Endodermal cell (in vitro differentiated cells): ENCODE results near the genes ZRANB3 and LCT.

GRCh38 chr2:132415155-132415749 lies 1.4 kb upstream of the GPR39 start:
- PRO-cap, result no peak

GRCh38 chr2:132493241-132494033 lies 76.8 kb downstream of the GPR39 start:
- PRO-cap, result no peak

DNA sequence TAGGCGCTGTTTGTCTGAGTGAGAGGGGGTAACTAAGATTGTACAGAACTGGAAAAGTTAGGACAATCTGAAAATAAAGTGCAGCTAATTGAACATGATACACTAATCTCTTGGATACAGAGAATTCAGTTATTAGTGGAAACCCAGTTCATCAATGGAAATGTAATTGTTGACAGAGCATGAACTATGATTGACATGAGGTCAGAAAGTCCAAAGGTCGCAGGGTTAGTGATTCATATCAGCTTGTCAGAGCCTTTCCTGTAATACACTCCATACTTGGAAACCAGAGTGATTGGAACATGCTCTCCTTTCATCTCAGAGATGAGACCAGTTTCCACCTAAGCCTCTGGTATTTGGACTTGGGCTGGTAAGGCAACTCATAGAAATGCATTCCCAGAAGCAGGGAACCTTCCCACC lies 8.4 kb upstream of the NCKAP5 start:
- PRO-cap, result no peak

DNA sequence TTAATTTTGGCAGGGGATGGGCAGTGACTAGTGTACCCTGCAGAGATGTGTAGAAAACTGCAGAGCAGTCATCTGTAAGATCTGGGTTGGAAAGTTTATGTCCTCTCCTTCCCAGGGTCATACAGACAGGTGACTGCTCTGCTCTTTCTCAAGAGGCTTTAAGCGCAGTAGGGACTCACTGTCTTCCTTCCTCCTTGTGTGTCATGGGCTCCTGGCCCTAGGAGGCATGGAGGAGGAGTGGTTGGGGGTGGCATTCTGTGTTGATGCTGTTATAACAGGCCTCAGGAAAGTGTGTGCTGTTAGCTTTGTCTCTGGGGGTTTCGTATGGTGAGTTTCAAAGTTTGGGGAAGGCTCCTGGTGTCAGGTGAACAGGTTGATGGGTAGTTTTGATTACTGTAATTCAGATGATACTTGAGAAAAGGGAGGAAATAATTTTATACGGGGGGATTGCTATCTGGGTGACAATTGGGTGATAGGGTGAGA lies 130.5 kb upstream of the MGAT5 start:
- PRO-cap, result no peak

DNA sequence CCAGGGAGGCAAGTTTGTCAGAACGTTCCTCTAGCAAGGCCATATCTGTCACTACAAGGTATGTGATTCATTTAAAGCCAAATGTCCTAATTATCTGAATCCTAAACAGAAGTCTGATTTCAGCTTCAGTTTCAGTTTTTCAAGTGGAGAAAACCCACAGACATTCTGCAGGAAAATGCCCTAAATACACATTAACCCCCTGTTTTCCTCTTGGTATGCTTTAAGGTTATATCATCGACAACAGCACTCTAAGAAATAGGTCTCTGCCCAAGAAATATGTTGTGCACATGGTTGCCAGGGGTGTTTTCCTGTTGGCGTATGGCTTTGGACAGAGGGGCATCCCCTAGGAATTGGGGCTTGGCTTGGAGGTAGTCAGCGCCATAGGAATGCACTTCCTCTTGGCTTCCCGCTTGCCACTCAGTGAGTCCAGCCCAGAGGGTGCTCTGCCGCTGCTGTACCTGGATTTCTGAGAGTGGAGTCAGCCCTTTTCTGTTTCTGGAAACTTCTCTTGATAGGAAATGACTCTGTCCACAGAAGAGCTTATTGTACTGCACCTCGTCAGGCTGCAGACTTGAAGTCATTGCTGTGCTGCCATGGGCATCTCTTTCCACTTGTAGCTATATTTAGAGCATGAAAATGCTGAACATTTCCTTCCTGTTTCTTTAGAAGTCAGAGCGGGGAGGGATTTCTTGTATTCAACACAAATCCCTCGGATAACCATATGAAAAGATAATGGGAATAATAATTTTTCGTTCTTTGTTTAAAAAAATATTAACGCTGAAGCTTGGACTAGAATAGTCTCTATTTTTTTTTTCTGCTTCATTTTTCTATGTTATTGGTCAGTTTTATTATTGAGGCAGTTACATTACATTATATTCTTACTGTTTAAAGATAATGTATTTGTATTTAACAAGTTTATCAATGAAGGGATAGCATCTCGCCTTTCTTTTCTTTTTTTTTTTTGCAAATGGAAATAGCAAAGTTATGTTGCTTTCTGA lies 116.6 kb upstream of the MGAT5 start:
- PRO-cap, result no peak

DNA sequence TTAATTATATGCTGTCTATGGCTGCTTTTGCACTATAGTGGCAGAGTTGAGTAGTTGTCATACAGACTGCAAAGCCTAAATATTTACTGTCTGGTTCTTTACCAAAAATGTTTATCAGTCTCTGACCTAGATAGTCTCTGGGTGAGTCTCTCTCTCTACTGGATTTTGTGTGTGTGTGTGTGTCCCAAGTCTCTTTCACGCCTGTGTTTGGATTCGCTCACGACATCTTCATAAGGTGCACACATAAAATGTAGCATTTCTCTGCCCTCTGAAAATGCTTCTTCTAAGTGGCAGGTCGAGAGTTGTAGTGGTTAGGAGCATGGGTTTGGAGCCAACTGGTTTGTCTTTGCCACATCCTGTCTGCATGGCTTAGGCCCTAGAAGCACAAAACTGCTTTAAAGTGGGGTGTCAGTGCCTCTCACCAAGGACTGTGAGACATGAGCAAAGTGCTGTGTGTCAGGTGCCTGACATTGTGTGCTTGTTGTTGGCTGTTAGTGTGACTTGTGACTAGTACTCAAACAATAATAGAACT lies 4.6 kb downstream of the MGAT5 start:
- PRO-cap, result no peak

DNA sequence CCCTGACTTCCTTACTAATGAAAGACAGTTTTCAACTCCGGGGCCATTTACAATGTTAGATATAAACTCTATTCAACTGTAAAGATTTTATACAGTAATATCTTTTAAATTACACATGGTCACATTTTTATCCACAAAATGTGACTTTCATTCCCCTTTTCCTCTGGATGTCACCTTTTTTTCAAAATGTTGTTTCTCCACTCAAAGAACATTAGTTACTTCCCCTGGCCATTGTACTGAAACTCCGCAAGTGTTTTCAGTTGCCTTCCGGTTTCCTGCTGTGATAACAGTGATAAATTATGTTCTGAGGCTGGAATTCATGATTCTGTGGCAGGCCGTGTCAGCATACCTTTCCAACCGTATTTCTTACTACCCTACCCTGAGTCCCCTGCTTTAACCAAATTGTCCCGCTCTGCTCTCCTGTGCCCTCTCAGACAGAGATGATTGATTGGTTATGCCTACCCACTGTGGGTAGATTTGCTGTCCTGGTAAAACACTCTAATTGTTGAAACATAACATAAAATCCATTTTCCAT lies 53.5 kb downstream of the MGAT5 start:
- PRO-cap, result no peak

DNA sequence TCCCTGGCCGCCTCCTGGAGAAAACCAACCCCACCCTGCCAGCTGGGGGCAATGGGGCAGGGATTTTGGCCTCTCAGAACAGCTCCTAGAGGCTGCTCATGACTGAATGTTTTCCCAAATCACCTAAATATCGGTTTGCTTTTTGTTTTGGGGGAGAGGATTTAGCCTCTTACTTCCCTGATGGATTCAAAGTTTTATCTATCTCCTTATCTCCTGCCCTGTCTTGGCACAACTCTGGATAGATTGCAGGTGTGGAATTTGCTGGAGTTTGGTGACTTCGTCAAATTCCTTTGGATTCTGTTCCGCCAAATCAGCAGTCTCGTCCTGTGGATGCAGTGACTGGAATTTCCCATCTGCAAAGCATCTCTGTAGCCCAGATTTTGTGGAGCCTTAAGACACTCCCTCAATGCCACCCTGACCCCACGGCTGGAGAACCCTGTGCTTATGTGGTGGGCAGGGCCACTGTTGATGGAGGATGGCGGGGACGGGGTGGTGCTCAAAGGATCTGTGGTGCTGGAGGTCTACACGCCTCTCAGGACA lies 199.9 kb downstream of the MGAT5 start:
- PRO-cap, result no peak

DNA sequence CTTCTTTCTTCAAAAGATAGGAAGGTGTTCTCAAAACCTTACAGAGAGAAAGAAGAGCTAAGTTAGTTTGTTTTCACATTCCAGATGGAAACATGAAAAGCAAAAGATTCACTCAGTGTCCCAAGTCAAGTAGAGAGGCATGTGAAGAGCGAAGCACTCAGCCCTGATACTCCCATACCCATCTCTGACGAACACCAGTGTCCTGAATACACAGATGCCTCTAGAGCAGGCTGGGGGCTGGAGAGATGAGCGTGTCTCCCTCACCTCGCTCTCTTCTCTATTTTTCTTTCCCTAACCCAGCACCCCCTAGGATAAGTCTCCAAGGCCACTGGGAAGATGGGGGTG lies 227.8 kb downstream of the TMEM163 start:
- PRO-cap, result no peak

GRCh38 chr2:134745637-134745989 lies 26.8 kb upstream of the TMEM163 start:
- PRO-cap, result no peak

- PRO-cap, result no peak
Observed at GRCh38 chr2:135084596-135085312, 32.7 kb downstream of the RAB3GAP1 start.

DNA sequence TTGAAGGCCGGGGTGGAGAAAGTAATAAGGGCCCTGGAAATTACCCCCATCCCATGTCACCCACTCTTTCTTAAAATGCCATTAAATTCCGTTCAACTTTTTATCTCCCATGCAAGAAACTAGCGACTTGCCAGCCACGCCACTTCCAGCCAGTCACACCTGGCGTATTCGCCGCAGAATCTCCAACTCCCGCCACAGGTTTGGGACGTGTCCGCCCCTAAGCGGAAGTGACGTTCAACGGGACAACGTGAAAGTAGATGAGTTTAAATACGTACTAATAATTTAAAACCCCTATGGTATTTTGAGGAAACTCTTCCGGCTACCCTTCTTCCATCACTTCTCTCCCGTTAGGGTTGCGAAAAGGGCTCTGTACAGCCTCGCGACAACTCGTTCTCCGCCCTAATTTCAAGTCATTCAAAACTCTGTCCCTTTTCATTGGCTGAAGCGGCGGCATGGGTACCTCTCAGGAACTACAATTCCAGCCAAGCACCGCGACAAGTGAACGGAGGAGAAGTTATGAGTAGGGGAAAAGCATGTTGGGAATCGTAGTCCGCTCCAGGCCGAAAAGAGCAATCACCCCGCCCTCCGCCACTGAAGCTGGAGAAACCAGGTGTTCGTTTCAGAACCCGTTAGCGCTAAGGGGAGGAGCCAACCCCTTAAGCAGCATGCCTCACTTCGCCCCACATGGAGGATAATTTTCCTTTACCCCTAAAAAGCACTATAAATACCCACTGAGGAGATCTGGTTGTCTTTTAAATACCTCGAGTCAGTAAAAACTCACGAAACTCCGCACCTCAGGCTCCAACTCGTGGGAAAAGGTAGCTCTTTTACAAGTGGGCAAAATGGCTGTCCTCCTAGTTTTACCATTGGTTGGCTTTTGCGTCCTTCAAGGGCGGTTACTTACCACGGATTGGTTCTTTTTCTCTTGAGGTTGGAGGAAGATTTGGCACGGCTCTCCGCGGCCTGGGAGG lies at the start of gene ZRANB3:
TSS of gene ZRANB3 (minus strand) at position 852 of the 971 bp plus-strand sequence.
- PRO-cap, result bidirectional peak, plus-strand start at position 227 of the sequence, minus-strand start at position 182 of the sequence; bidirectional peak, plus-strand start at position 622 of the sequence, minus-strand start at position 336 of the sequence; bidirectional peak, plus-strand start outside the sequence, minus-strand start at position 879 of the sequence

DNA sequence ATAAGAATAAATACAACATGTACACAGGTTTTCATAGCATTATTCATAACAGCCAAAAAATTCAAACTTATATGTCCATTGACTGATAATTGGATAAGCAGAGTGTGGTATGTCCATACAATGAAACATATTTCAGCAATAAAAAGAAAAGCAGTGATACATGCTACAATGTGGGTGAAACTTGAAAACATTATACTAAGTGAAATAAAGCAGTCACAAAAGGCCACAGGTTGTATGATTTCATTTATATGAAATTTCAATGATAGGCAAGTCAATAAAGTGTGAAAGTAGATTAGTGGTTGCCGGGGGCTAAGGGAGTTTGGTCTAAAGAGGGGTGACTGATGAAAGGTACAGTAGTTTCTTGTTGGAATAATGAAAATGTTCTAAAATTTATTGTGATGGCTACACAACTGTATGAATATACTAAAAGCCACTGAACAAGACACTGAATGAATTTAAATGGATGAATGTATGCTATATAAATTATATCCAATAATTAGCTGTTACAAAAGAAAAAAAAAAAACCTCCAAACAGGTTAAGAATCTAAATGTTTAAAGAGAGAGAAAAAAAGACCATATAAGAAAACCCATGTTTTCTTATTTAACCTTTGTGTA lies 45.4 kb downstream of the R3HDM1 start:
- PRO-cap, result no peak

- PRO-cap, result no peak
Observed at GRCh38 chr2:135638509-135639328, 102.9 kb upstream of the UBXN4 start.

DNA sequence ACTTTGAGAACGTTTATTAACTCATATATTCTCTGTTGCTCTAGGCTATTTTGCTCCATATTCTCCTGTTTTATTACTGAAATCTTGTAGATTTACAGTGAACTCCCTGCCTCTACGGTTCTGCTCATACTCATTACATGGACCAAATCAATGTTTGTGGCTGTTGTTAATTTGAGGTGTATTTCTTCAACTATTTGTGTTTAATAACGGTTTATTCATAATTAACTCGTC lies 1.2 kb downstream of the UBXN4 start:
- PRO-cap, result bidirectional peak, plus-strand start outside the sequence, minus-strand start at position 128 of the sequence

DNA sequence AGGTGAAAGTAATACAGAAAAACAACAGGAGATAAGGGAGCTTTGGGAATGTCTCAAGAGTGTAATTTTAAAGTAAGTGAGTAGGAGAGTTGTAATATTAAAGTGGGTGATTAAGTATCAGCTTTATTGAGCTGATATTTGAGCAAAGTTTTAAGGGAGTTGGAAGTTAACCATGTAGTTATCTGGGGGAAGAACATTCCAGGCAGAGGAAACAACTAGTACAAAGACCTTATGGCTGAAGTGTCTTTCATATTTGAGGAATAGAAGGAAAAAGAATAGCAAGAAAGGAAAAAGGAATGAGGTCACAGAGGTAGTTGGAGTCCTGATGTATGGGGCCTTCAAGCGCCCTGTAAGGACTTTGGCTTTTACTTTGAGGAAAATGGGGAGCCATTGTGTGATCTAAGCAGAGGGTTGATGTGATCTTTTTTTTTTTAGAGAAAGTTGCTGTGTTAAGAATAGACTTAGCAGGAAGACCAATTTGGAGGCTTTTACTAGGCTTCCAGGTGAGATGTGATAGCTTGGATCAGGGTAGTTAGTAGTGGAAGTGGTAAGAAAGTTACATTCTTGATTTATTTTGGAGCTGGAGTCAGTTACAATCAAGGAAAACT lies 4.9 kb downstream of the UBXN4 start:
- PRO-cap, result no peak

DNA sequence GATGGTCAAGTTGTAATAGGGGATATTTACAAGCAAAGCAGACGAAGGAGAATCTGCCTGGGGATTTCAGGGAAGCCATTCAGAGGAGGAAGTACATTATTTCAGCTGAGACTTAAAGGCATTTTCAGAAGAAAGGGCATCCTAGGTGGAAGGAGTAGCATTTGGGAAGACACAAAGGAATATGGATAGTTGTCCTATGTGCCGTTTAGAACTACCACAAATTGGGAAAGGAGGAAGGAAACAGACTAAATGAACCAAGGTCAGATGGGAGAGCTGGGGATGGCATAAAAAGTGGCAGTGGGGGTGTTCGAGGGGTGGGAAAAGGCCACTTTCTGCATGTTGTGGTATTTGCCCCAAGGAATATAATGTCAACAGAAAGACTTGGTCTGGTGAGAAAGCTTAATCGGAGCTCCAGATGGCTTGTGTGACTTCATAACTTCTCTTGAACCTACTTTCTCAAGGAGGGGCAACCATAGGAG lies 45.8 kb downstream of the UBXN4 start:
- PRO-cap, result no peak

- PRO-cap, result no peak
Observed at GRCh38 chr2:135837101-135837307, at the start of gene LCT. TSS of gene LCT (minus strand) at chr2:135837184.

DNA sequence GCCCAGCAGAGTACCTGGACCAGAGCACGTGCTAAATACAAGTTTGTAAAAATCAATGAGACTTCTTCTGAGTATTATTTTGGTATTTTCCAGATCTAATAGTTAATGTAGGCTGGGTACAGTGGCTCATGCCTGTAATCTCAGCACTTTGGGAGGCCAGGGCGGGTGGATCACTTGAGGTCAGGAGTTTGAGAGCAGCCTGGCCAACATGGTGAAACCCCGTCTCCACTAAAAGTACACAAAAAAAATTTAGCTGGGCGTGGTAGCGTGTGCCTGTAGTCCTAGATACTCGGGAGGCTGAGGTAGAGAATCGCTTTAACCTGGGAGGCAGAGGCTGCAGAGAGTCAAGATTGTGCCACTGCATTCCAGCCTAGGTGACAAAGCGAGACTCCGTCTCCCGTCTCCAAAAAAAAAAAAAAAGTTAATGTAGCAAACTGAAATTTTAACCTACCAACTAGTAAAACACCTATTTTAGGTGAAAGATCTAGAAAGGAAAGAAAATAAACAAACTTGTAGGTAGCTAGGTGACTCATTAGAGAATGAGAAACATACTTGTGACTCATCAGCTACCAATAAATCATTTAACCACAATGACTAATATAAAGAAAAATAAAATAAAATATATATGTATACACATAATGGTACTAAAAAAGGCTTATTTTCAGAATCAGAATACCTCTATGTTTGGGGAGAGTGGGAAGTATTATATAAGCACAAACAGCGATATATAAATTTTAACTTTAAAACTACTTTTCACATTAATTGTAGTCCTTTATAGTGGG lies 36.8 kb downstream of the DARS1 start:
- PRO-cap, result no peak

- PRO-cap, result no peak
Observed at GRCh38 chr2:136013796-136014382, 28.5 kb upstream of the DARS1 start.